ENCODE measurements around a stretch of chr1.

GRCh38 chr1:222026285-222026782, 284.4 kb upstream of the DUSP10 start:
- PRO-cap, result no peak

GRCh38 chr1:222071137-222071649, 329.3 kb upstream of the DUSP10 start:
- PRO-cap, result no peak

DNA sequence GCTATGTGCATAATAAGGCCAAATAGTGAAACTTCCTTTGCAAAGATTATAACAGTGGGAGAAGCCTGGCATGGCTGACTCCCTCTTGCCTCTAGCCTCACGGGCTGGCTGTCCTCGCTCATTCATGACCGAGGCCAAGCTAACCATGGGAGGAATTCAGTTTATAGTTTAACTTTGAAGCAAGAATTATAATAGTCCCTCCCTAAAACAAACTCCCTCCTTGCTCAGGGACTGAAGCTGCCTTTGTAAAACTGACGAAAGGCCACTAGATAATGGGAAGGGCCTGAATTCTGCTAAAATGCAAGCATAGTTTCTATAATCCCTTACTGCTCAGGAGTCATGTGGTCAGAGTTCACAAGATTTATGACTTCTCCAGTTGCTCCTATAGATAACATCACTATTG, 26.7 kb downstream of the HHIPL2 start:
- PRO-cap, result no peak

GRCh38 chr1:222553015-222553558, 5.2 kb upstream of the HHIPL2 start:
- PRO-cap, result no peak

DNA sequence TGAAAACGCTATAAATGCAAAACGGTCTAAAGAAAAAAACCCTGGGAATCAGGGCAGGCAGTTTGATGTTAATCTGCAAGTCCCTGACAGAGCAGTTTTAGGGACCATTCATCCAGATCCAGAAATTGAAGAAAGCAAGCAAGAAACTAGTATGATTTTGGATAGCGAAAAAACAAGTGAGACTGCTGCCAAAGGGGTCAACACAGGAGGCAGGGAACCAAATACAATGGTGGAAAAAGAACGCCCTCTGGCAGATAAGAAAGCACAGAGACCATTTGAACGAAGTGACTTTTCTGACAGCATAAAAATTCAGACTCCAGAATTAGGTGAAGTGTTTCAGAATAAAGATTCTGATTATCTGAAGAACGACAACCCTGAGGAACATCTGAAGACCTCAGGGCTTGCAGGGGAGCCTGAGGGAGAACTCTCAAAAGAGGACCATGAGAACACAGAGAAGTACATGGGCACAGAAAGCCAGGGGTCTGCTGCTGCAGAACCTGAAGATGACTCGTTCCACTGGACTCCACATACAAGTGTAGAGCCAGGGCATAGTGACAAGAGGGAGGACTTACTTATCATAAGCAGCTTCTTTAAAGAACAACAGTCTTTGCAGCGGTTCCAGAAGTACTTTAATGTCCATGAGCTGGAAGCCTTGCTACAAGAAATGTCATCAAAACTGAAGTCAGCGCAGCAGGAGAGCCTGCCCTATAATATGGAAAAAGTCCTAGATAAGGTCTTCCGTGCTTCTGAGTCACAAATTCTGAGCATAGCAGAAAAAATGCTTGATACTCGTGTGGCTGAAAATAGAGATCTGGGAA, 11.7 kb downstream of the MIA3 start:
- PRO-cap, result no peak

DNA sequence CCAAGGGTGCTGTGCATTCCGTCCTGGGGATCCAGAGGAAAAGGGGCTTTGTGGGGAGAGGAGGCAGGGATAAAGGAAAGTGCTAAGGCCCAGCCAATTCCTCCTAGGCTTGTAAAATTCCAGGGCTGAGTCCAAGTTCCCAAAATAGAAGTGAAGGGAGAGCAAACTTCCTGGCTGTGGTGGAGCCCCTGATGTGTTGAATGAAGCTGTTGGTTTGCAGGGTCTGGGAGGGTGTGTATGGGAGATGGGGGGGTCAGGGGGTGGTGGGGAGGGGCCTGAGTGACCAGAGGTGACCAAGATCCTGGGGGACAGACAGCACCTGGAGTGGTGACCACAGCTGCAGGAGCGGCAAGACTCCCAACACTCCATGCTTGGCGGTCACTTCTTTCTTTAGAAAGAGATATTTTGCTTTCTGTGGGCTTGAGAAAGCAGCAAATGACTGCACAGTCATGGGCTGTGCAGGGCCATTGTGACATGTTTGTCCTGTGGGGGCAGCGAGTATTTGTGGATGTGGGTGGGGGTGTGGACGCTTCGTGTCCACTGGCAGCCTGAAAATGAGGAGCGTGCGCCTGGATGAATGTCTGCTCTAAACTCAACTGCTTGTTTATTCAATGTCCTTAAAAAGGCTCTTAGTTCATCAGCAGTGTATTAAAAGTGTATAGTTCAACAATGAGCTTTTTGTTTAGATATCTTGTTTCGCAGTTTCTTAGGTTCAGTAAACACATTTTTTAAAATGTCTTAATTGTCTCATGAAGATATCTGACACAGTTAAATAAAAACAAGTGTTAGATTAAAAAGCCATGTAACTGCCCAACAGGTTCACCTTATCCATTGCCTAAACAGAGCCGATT, 68.2 kb downstream of the TLR5 start:
- PRO-cap, result no peak

GRCh38 chr1:223230374-223230978, 87.4 kb upstream of the TLR5 start:
- PRO-cap, result no peak

GRCh38 chr1:223233368-223234003, 90.4 kb upstream of the TLR5 start:
- PRO-cap, result no peak

DNA sequence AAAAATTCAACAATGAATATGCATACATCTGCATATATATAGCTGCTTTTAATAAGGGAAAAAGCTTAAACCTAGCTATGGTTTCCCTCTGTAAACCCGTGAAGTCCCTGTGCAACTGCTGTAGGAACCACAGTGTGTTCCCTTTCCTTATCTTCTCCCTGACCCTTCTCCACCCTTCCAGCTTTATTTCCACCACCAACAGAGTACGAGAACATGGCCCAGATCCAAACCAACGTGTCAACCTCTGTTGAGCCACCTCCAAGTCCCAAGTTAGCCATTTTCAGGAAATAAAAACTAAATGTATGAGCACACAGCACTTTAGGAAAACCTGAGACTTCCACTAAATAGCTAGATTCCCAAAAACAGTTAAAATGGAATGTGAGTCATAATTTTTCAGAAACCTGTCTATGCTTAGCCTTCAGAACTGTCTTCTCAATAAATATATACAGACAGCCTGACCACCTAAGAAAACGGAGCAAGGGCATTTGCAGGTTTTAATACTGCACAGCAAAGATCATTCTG, 20.2 kb downstream of the SUSD4 start:
- PRO-cap, result no peak

DNA sequence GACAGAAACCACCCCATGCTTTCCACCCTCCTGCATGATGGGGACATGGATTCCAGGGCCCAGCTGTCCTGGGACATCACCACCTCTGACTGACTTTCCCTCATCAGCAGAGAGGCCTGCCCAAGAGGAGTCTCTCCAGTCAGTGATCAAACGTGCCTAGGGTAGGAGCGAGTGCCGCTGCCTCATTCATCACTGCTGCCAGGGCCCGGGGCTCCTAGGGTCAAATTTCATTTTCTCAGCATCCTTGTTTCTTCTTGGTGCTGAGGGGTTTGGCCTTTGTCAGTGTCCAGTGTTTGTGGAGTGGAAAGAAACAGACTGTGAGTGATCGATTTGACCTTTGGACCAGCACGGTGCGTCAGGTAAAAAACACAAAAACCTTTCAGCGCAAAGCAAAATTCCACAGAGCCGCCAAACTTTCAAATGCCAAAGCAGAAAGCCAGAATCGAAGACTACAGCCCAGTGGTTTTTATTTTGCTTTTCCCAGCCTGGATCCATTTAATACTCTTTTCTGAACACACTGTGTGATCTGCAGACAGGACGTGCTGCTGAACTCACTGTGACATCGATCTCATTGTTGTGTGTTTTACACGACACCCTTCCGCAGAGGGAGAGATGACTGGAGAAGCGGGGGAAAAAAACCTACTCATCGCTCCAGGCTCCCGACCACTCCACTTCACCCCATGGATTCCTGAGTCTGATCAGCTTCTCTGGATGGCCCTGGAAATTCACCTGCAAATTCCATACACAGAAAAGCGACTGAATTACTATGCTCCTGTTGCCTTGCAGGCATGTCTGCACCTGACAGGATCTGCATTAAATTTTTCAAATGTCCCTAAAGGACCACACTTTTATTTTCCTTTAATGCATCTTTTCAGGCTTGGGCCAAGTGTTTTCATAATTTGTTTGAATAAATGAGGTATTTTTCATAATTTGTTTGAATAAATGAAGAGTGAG, 43.1 kb downstream of the CAPN8 start:
- PRO-cap, result no peak

- PRO-cap, result no peak
These were observed 13.0 kb downstream of the CAPN8 start for GRCh38 chr1:223652277-223653154.

DNA sequence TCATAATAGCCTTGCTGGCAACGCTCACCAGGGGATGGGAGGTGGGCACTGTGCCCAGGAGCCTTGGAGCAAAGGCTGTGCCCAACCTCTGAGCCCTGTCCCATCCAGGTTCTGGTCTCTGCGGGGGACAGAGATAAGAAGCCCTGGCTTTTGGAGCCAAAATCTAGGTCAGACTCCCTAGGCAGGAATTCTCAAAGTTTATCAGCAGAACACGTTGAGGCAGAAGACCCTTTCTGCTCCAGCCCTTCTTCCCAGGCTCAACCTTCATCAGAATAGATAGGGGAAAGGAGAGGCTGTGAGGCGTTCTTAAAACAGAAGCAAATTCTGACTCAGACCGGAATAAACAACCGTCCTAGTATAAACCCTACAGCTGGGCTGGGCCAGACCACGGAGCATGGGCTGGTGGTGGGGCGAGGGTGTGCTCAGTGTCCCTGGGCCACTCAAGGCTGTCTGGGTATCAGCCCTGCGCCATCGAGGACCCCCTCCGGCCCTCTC, 35.9 kb downstream of the CAPN2 start:
- PRO-cap, result bidirectional peak, plus-strand start at position 388 of the sequence, minus-strand start at position 271 of the sequence

GRCh38 chr1:223748670-223749535, 36.6 kb downstream of the CAPN2 start:
- PRO-cap, result no peak

- PRO-cap, result no peak
These were observed 46.0 kb downstream of the TP53BP2 start for GRCh38 chr1:223799621-223800334.

DNA sequence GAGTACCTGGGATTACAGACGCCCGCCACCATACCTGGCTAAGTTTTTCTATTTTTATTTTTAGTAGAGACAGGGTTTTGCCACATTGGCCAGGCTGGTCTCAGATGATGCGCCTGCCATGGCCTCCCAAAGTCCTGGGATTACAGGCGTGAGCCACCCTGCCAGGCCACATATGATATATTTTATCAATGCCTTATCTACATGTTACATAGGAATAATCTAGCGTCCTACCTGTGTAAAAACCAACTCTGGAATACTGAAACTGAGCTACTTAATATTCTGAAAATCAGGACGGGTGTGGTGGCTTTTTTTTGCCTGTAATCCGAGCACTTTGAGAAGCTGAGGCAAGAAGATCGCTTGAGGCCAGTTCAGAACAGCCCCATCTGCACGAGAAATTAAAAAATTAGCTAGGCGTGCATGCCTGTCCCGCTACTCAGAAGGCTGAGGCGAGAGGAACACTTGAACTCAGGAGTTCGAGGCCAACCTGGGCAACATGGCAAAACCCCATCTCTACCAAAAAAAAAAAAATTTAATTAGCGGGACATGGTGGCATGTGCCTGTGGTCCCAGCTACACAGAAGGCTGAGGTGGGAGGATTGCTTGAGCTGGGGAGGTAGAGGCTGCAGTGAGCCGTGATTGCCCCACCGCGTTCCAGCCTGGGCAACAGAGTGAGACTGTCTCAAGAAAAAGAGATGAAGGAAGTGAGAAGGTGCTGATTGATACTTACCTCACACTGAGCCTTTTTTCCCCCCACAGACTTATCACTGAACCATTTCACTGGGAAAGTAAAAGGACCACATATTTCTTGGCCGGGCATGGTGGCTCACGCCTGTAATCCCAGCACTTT, 2.8 kb downstream of the DEGS1 start:
- PRO-cap, result no peak

- PRO-cap, result no peak
These were observed 14.0 kb downstream of the DEGS1 start for GRCh38 chr1:224196777-224197788.

DNA sequence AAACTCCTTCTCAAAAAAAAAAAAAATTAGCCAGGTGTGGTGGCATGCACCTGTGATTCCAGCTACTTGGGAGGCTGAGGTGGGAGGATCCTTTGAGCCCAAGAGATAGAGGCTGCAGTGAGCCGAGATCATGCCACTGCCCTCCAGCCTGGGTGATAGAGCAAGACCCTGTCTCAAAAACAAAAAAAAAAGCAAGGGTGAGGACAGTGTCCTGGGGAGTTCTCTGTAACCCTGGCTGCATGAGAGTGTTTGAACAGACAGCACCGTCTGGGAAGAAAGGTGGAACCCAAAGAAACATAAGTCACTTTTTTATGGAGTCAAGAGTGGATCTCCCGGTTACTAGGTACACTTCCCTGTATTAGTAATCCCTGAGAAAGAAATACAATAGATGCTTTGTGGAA, 16.5 kb downstream of the DEGS1 start:
- PRO-cap, result no peak

- PRO-cap, result no peak
These were observed 30.3 kb downstream of the DEGS1 start for GRCh38 chr1:224213203-224213959.

DNA sequence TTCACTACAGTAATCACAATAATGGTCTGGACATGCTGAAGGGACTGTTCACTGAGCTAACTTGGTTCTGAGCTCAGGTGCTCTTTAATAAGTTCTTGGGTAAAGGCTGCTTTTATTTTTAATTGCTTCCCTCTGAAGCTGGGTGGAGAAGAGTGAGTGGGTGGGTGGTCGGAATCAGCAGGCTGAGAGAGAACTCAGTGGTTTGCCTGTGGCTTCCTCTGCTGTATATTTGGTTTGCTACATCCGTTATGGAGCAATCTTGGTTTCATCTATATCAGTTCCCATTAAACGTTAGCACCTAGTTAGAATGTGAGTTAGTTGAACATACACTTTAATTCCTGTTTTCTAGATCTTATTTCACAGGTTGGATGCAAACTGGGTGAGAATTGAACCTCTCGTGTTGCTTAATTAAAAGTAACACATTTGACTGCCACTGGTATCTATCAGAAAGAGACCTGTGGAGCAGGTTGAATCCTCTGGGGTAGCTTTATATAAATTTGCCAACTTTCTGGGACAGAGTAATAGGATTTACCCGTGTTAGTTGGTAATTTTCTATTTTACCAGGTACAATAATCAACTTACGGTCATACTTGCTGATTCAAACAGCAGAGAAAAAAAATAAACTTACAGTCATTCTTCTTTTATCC, 23.4 kb downstream of the CNIH4 start:
- PRO-cap, result unidirectional peak, minus-strand start at position 199 of the sequence

GRCh38 chr1:224432281-224432477, 2.4 kb downstream of the WDR26 start:
- PRO-cap, result no peak